Diencephalon (tissue), 2 donors: ENCODE measurements around a stretch of chr18.

DNA sequence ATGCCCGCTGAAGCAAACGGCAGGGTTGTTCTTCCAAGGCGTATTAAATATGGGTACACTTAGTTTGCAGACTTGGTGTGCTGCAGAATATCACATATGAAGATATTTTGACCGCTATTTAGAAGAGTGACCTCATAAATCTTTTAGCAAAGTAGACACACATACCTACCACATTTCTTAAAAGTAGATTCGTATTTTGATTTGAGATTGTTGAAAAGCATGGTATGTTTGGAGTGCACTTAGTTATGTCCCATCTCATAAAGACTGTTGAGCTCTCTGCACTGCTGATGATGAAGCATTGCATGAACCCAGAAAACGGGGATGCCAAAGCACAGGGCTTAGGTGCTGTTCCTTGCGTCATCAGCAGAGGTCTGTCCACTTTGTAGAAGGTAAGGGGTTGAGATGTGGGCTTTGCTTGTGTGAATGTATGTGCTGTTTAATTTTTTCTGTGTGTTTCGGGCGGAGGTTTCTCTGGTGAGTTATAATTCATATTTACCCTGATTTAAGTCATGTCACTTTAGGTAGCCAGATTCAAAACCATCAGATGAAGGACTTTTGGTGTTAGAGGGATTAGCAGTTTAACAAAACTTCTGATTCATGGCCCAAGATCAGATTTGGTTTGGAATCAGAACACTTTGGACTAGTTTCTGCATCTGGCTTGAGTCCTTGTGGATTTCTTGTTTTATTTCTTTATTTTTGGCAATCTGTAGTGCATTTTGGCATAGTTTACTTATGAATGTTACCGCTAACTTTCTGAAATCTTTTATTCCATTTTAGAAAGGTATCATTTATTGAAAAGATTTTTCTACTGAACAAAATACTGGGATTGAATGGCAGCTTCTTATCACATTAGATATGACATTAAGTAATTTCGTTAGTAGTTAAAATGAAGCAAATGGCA is 3.3 kb downstream of the NEDD4L start:
- RAMPAGE, long total RNA: no peak

GRCh38 chr18:58247119-58248078 is 203.4 kb downstream of the NEDD4L start:
- RAMPAGE, long total RNA: no peak

DNA sequence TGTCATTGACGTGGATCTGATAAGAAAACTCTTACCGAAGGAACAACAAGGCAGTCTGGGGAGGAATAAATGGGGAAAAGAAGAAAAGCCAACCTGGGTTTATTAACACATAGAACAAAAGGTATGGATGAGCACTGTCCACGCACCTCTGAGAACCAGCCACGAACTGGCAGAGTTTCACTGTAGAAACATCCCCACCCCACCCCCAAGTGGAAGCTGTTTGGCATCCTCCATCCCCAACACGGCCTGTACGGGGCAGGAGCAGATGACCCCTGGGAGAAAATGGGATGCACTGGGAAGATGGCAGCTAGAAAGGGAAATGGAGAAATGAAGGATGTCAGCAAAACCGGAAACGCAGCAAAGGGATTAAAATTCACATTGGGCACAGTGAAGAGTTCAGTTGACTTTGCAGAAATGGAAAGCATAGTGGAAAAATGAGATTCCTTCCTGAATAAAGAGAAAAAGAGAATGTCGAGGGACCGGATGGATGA is 247.2 kb downstream of the ALPK2 start:
- RAMPAGE, long total RNA: no peak

GRCh38 chr18:58388308-58389365 is 240.3 kb downstream of the ALPK2 start:
- RAMPAGE, long total RNA: no peak

DNA sequence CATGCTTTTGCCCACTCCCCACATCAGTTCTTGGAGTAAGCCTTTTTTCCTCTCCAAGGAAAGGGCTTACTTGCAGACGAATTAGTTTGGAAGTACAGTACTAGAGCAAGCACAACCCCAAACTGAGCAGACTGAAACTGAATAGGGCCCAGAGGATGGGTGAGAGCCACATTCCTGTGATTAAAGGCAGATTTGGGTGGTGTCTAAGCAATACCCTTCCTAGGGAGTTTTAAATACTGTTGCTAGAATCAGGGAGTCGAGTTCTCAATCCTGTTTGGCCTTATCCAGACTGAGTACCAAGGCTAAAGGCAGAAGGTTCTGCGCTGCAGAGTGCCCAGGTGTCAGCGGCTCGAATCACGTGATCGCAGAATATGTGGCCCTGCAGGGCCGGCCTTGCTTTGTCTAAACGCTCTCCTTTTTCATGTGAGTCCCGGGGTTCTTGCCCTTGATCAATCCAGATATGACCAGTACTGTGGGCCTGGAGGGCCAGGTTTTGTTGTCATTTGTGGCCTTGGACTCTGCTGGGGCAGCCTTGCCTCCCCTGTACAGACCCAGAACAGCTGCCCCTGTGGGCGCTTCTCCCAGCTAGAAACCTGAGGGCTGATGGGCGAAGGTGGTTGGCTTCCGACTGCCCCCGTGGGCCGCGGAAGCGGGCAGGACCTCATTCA is 225.2 kb downstream of the ALPK2 start:
- RAMPAGE, long total RNA: no peak

GRCh38 chr18:58460362-58460654 is 168.6 kb downstream of the ALPK2 start:
- RAMPAGE, long total RNA: no peak

DNA sequence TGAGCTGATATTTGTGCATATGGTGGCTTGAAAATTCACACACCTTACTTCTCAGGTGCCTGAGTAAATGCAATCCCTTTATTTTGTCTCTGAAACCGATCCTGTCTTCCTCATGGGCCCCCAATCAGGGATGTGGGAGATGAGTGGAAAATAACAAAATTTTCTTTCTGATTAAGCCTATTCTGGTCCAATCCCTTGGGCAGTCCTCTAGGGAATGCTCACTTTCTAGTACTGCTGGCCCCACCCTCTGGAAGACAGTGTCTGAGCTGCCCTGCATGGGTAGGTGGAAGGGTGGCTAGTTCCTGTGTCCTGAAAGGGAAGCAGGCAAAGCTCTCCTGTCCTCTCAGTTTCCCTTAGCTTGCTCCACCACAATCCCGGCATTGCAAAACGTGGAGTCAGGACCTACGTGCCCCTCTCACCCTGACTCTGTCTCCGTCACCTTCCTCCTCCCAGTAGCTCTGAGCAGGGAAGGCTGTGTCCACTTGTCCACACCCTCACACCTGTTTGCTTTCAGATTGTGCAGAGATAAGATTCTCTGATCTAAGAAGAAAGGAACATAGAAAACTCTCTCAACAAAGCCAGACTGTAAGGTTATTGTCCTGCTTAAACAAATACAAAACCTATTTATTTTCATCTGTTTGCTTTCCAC is 79.2 kb downstream of the ALPK2 start:
- RAMPAGE, long total RNA: no peak

- RAMPAGE, long total RNA: no peak
These were observed 72.0 kb downstream of the ALPK2 start for GRCh38 chr18:58556734-58557393.

DNA sequence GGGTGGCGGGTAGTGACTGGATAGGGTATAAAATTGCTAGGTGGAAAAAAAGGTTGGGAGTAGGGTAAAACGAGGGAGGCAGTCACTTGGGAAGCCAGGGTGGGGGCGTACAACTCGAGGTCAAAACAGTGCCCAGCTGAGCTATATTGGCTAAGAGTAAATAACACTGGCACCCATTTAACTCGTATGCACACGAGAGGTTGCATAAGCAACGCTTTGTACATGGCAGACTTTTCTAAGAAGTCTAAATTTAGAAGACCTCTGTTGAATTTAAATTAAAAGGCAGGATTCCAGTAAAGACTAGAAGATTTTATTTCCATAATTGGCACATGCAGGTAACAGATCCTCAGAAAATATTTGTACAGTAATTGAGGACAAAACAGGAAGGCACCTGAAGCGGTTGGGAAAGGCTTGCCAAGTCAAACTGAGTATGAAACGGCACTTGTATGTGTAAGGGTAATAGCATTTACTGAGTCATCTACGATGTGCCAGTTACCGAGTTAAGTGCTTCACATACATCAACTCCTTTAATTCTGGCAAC is 1.5 kb upstream of the MALT1 start:
- RAMPAGE, long total RNA: no peak

DNA sequence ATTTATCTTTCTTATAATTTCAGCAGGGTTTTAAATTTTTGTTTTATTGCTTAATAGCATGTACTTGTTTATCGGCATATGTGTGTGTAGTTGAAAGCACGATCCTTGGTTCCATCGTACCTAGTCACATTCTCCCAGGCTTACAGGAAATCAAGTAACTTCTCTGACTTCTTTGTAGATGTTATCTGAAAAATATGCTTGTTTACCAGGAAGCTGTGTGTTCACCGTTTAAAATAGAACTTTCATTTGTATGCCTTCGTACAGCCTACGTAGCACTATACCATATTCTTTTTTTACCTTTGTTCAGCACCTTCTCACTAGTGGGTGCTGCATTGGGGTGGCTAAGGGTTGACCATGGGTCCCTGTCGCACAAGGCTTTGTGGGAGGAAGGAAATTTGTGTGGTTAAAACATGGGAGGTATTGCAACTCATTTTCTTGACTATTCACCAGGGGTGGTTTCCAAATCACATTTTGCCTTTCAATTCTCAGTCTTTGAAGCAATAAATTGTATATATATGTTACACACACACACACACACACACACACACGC is 16.6 kb downstream of the MALT1 start:
- RAMPAGE, long total RNA: no peak

- RAMPAGE, long total RNA: no peak
These were observed 250 bp upstream of the ZNF532 start for GRCh38 chr18:58864570-58864684.

- RAMPAGE, long total RNA: no peak
These were observed 828 bp downstream of the SEC11C start for GRCh38 chr18:59140459-59140965.

GRCh38 chr18:59351560-59351999 is 7.5 kb downstream of the LMAN1 start:
- RAMPAGE, long total RNA: no peak

- RAMPAGE, long total RNA: no peak
These were observed 220.7 kb downstream of the CDH20 start for GRCh38 chr18:61553885-61554301.

DNA sequence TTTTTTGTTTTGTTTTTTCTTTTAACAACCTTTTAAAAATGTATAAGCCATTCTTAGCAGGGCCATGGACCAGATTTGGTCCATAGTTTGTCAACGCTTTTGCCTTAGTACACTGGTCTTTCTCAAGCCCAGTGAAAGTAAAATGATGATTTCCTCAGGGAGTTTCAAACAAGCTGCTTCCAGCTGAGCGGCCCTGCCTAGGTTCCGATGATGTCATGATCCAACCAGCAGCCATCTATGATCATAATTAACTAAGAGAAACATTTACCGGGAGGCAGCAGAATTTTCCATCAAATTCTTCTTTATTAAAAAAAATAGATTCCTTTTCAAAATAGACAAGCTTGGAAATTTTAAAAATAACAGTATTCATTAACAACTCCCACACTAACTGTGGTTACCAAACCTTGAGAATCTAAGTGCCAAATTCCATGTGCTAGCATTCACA is 149.0 kb downstream of the RNF152 start:
- RAMPAGE, long total RNA: no peak

DNA sequence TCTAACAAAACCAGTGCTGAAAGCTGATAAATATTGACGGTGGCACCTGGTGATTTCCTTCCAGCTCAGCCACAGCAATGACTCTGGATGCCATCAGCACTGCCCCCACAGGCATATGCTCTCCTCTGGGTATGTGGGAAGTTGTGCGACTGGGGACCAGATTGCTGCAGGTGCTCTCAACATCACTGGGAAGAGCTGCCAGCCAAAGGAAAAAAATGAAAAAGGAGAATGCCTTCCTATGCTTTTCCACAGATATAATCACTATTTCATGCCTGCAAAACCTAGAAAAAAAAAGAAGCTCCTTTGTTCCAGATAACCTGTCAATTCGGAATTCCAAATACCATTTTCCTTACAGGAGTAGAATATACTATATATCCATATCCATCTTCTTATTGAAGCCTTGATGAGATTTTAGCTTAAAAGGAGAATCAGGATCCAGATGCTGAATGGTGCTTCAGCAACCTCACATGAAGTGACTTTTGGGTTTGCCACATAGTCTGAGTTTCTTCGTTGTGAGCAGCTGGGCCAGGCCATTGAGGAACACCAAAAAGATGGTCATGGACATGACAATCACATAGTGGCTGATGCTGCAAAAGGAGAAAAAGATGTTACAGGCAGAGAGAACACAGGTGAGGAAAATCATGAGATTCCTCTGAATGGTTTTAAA is 141.3 kb downstream of the PIGN start:
- RAMPAGE, long total RNA: no peak

- RAMPAGE, long total RNA: no peak
These were observed 129.4 kb downstream of the PIGN start for GRCh38 chr18:62057299-62058040.

DNA sequence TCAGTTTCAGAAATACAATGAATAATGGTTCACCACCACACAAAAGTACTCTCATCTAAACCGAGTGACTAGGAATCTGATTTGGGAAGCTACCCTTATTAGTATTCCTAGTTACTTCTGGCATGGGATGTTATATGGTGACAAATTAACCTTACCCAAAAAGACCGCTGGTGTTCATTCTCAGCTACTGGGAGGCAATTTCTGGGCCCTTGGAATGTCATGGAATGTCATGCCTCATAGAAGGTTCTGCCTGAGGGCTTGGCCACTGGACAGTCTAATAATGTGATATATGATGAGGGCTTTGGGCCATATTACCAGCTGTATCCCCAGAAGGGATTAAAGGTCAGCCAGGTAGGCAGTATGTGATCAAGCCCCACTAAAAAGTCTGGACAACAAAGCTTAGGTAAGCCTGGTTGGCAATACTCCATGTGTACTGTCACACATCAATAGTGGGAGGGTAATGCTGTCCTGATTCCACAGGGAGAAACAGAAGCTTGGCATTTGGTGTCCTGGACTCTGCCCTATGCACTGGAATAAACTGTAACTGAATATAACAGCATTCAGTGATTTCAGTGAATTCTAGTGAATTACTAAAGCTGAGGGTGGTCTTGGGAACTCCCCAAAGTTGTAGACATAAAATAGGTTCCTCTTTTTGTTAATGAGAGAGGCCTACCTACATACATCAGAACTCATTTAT is 113.1 kb downstream of the PIGN start:
- RAMPAGE, long total RNA: no peak

GRCh38 chr18:62436601-62437103 is 86.2 kb upstream of the ZCCHC2 start:
- RAMPAGE, long total RNA: no peak

GRCh38 chr18:62524654-62525173 is 1.9 kb downstream of the ZCCHC2 start:
- RAMPAGE, long total RNA: no peak